SUDHL5 (cell line): ENCODE measurements around the gene AXIN2.

- PRO-cap = no peak
These were observed 65.9 kb downstream of the CEP95 start for GRCh38 chr17:64572483-64573292.

DNA sequence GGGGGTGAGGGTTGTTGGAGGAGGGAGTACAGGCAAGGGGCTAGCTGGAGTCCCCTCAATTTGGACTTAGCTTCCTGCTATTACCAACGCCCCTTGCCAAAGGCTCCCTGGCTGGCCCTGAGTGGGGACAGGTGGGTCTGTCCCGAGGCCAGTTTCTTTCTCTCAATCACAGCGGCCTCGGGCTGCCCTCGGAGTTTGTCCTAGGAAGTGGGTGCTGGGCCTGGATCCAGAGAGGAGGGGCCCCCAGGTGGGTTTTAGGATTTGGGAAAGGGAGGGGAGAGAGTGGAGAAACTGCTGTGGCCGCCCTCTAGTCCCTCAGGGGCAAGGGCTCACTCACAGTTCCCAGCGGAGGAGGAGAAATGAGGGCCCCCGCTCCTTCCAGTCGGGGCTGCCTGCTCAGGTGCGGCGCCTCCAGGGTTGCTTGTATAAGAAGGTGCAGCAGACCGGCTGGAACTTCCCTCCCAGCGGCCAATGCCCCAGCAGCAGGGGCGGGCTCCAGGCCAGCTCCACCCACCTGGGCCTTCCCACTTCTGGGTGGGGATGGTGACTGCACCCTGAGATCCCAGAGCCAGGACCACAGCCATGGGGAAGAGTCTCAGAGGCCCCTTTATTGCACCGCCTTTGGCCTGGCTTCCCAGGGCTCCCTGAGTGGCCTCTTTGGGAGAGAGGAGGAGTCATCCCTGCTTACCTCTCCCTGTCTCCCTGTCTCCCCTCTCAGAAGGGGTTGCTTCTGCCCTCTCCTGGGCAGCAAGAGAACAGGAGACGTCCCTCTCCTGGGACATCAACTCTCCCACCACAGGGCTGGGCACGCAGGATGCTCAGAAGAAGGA lies 111.9 kb upstream of the SMURF2 start:
- PRO-cap = unidirectional peak, minus-strand start at position 427 of the sequence

DNA sequence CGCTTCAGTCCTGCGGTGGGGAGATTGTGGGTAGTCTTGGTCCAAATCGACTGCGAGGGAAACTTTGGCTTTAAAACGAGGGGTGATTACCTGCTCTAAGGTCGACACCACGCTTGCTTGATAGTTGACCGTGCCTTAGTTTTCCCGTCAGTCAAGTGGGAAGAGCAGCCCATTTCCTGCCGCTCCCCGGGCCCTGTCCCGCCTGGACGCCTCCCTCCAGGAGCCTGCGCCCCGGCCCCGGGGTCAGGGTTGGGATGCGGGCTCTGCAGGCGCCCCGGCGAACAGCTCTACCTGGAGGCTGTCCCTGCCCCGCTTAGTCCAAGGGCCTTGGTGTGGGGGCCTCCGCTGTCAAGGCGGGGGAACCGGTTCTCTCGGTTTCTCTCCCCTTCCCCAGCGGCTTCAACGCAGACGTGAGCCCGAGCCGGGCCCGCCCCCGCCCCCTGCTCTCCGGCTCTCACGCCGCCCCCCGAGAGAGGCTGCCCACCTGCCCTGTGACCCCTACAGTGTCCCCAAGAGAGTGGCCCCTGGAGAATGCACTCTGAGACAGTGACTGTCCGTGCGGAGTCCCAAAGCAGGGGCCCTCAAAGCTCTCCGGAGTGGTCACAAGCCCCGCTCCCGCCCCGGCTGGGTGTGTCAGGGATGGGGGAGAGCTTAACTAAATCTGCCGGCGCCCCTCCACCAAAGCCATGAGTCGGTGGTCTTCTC lies 117.4 kb upstream of the SMURF2 start:
- PRO-cap = no peak

GRCh38 chr17:64781228-64782210 lies 119.4 kb upstream of the SMURF2 start:
- PRO-cap = no peak

GRCh38 chr17:64787070-64787929 lies 125.2 kb upstream of the SMURF2 start:
- PRO-cap = no peak

- PRO-cap = no peak
These were observed 27.4 kb downstream of the GNA13 start for GRCh38 chr17:65029185-65029500.

DNA sequence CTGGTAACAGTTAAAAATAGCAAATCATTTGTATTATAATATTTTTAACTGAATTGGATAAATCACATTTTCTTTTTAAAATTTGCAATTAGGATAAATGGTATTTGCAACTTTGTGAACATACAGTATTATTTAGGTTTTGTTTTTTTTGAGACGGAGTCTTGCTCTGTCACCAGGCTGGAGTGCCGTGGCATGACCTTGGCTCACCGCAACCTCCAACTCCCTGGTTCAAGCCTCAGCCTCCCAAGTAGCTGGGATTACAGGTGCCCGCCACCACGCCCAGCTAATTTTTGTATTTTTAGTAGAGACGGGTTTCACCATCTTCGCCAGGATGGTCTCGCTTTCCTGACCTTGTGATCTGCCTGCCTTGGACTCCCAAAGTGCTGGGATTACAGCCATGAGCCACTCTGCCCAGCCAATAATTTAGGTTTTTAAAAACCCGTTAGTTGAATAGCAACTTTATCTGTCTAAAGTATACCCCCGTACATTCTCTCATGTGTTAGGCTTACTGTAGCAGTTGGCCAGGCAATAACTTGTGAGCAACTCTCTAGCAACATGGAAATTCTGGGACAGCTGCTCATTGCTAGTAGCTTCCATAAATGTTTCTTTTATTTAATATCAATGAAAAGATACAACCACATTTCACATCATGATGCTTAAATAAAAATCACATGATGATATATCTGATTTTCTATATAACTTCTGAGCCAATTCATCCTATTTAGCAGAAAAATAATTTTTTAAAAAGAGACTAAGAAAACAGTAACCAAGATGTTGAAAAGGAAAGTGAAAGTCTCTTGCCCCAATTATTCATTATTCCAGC lies 16.0 kb downstream of the GNA13 start:
- PRO-cap = no peak

- PRO-cap = no peak
These were observed 15.2 kb downstream of the AXIN2 start for GRCh38 chr17:65546124-65546778.

- PRO-cap = bidirectional peak, plus-strand start at chr17:65561129, minus-strand start at chr17:65561147; bidirectional peak, plus-strand start at chr17:65561549, minus-strand start at chr17:65561540
These were observed at the start of gene AXIN2 for GRCh38 chr17:65560663-65561728. AXIN2 (minus strand) TSS chr17:65561648.

GRCh38 chr17:65799927-65800277 lies 238.5 kb upstream of the AXIN2 start:
- PRO-cap = no peak

DNA sequence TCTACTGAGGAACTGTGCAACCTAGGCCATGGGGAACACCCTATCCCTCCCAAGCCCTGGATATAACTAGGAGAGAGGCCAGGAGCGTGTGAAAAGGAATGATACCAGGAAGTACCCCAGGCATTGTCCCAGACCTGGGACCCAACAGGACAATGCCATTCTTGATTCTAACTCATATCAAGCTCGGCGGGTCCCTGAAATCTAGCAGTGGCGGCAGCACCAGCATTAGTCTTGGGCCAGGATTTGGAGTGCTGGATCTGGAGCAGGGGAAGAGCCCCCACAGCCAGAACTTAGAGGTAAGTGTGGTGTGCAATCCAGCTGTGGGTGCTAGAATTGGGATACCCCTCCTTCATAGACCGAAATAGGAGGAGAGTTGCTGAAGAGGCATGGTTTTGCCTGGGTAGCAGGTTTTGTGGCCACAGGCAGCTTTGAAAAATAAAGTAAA lies 170.9 kb downstream of the CEP112 start:
- PRO-cap = no peak

GRCh38 chr17:66230057-66230629 lies 928 bp upstream of the APOH start:
- PRO-cap = no peak

DNA sequence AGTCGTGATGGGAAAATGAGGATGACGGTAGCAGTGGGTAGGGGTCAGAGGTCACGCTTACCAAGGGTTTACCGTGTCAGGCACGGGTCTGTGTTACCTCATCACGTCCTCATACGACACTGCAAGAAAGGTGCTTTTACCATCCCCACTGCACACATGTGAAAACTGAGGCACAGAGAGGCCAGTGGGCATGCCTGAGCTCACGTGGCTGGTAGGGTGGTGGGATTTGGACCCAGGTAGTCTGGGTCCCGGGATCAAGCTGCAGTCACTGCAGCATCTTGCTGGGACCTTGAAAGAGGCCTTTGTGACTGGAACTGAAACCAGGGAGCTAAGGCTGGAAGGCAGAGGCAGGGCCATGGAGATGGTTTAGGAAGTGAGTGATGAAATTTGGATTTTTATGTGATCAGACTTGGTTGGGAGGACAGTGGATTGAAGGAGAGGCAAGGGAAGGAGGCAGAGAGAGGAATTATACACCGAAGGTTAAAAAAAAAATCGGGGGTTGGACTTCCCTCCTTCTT lies 255.5 kb upstream of the CACNG5 start:
- PRO-cap = no peak

- PRO-cap = no peak
These were observed 152.5 kb upstream of the CACNG5 start for GRCh38 chr17:66682405-66682736.

- PRO-cap = no peak
These were observed 43.6 kb upstream of the CACNG5 start for GRCh38 chr17:66791170-66791861.

DNA sequence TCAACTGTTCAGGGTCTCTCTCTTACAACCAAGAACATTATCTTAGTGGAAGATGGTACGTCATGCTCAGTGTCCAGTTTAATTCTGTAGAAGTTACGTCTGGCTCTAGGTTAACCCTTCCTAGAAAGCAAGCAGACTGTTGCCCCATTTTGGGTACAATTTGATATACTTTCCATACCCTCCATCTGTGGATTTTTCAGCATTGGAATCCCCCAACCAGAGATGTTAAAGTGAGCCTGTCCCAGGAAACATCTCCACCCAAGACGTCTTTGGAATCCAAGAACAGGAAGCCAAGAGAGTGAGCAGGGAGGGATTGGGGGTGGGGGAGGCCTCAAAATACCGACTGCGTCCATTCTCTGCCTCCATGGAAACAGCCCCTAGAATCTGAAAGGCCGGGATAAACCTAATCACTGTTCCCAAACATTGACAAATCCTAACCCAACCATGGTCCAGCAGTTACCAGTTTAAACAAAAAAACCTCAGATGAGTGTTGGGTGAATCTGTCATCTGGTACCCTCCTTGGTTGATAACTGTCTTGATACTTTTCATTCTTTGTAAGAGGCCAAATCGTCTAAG lies 30.6 kb upstream of the CACNG5 start:
- PRO-cap = no peak

- PRO-cap = no peak
These were observed 1.0 kb upstream of the CACNG1 start for GRCh38 chr17:67043287-67043800.

DNA sequence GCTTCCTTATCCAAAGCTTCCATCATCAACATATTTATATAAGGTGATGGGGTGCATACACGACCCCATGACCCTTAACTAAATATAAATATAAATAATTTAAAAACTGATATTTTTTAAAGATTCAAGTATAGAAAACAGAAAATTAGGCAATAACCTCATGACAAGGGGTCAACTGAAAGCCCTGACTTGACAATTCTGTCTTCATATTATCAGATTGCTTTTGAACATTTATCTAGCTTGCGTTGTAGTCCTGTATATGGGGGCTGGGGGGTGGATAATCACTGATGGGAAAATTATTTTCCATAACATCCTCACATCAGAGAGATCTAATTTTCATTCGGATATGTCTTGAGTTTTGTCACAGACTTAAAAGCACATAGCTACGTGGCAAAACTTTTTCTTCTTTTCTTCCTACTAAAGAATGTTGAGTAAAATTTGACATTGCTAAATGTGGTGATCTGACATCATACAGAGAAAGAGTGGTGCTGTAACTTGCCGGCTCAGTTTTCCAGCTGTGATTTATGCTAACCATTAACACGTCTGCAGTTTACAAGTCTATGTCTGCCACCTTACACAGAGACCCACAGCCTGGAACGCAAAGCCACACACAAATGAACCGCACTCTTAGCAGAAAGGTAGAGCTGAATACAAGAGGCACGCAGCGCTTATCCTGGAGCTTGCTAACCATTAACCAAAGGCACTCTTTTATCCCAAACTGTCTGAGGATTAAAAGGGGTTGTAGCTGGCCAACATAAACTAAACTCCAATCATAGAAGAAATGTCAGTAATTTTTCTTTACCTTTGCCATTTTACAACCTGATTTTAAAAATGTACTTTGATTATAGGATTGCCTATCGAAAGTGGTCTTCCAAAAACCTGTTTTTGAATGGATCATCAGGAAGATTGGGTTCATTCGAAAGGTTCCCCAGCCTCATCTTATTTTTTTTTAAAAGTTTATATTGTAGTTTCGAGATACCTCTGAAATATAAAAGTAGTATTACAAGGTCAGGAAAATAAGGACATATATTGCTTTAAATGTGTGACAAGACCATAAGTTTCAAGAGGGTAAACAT lies 31.9 kb downstream of the CACNG1 start:
- PRO-cap = no peak

GRCh38 chr17:67220567-67220886 lies 24.5 kb downstream of the HELZ start:
- PRO-cap = no peak

DNA sequence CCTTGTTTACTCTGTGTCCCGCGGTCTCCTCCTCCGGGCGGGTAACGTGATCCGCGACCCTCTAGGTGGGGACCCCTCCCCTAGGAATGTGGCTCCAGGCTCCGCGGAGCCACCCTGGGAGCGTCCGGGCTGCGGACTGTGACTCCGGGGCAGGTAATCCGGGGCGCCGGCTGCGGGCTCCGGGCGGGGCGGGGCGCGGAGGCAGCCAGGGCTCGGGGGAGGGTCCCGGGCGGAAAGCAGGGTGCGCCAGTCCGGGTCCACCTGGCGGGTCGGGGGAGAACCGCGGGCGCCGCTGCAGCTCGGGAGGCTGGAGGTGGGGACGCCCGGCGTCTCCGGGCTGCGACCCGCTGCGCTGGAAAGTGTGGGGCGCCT lies 806 bp upstream of the HELZ start:
- PRO-cap = no peak